H7 (cell line): Measurements from ENCODE around the genes TGM3, NOP56 and SPEF1.

- RAMPAGE, long total RNA: no peak
Measured at GRCh38 chr20:2295719-2296132, at the start of gene TGM3. TSS of gene TGM3 (plus strand) at chr20:2296001.

DNA sequence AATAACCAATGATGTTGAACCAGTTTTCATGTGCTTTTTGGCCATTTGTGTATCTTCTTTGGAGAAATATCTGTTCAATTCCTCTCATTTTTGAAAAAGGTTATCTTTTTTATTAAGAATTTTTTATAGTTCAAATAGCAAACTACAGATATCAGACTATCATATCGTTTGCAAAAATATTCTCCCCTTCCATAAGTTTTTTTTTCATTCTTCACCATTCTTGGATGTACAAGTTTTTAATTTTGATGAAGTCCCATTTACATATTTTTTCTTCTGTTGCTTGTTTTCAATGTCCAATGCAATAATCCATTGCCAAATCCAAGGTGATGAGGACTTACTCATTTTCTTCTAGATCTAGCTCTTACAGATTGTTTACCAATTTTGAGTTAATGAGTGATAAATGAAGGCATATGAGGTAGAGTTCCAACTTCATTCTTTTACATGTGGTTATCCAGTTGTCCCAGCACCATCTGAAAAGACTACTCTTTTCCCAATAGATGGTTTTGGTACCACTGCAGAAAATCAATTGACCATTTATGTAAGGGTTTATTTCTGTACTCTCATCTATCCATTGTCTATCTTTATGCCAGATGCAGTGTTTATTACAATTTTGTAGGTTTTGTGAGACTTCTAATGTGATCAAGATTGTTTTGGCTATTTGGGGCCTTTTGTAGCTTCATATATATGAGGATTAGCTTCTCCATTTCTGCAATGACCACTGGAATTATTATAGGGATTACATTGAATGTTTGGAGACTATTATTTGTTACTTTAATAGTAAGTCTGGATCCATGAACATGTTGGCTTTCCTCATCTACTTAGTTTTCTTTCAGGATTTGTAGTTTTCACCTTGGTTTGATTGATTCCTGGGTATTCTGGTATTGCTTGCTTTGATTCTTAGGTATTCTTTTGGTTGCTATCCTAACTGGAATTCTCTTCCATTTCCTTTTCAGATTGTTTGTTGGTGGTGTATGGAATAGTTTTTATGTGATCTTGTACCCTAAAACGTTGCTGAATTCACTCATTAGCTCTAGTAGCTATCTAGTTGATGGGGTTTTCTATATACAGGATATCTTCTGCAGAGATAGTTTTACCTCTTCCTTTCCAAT is 10.6 kb downstream of the SNRPB start:
- RAMPAGE, long total RNA: no peak

DNA sequence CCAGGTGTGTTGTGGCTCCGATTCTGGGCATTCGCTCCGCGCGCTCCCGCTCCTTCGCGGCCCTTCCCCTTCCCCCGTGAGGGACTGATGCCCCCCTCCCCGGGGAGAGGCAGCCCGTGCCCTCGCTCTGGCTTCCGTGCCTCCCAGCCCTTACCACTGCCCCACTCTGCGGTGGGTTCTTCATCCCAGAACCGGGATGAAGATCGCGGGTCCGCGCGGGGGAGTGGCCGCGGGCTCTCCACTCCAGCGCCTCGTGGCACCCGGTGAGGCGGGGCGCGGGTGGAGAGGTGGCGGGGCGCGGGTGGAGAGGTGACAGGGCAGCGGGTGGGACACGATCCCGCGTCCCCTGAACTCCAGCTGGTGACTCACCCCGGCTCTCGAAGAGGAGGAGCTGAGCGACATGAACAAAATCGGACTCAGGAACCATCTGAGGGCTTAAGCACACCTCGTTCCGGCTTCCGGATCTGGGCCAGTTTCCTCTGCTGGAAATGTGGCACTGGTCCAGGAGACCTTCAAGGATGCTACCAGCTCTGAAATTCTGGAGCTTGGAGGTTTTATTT is 22.5 kb downstream of the TMC2 start:
- RAMPAGE, long total RNA: no peak

DNA sequence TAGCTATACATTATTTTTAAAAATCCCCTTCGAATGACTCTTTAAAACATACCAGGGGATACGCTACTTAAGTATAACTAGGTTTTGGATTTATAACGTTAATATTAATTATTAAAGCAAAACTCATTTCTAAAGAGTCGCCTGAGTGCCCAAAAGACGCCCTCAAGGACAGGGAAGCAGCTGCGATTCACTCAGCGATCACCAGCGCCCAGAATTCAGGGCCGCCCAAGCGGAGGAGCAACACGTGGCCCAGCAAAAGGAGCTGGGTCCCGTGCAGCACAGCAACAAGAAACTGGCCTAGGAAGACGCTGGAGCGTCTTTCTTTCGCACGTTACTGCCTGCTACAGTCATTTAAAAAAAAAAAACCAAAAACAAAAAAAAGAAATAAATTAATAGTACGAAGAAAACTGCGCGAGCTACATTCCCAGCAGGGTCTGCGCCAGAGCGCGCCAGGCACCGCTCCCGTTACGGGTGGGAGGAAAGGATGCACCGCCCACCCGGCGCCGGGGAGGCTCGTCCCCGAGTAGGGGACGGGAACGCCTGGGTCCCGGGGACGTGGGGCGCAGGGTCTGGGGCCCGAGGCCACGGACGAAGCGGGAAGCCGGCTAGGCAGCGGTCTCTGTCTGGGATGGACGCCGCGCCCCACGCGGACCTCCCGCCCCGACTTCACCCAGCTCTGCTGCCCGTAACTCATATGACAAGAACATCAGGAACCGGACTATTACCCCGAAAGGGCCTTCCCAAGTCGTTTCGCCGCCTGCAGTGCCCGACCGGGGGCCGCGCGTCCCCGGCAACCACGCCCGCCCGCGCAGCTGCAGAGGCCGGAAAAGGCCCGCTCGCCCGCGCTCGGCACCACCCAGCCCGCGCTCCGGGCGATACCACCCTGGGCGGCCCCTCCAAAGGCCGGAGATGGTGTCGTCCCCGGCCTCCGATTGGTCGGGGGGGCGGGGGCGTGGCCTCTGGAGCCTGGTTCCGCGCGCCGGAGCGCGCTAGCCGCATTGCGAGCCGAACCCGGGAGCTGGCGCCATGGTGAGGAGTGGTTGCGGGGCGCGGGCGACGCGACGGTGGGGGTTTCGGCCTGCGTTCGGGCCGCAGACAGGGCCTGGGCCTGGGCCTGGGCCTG is at the start of gene NOP56:
NOP56 (plus strand) TSS at position 998 of the 1,123 bp plus-strand sequence.
- RAMPAGE, long total RNA: start-site peak on the minus strand centred at position 811 of the sequence, 45 bp wide, 11 reads; start-site peak on the plus strand centred at position 998 of the sequence, 12 bp wide, 54 reads

DNA sequence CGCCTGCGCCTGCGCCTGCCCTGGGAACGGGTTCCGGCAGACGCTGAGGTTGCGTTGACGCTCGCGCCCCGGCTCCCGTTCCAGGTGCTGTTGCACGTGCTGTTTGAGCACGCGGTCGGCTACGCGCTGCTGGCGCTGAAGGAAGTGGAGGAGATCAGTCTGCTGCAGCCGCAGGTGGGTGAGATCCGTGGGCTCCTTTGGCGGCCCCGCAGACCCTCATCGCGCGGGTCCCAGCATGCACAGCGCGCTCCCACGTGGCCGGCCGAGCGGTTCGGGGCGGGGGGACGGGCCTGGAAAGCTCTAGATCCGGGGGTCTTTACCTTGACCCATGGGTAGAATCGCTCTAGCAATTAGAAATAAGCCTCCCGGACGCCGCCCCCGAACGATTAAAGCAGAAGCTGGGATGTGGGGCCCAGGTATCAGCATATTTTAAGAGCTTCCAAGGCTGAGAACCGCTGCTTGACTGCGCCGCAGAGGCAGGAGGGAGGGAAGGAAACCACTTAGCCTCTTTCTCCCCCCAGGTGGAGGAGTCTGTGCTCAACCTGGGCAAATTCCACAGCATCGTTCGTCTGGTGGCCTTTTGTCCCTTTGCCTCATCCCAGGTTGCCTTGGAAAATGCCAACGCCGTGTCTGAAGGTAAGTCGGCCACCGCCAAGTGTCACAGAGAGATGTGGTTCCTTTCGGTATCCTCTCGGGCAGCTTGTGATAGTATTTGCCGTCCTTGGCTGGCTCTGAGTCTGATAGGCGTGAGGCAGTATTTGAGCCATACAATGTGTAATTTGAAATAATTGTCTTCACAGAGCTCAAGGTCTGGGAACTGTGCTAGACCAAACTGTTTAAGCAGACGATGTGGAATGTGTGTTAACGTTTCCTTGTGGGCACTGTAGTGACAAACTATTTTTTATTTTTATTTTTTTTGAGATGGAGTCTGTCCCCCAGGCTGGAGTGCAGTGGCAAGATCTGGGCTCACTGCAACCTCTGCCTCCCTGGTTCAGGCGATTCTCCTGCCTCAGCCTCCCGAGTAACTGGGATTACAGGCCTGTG is 648 bp downstream of the NOP56 start:
- RAMPAGE, long total RNA: no peak

DNA sequence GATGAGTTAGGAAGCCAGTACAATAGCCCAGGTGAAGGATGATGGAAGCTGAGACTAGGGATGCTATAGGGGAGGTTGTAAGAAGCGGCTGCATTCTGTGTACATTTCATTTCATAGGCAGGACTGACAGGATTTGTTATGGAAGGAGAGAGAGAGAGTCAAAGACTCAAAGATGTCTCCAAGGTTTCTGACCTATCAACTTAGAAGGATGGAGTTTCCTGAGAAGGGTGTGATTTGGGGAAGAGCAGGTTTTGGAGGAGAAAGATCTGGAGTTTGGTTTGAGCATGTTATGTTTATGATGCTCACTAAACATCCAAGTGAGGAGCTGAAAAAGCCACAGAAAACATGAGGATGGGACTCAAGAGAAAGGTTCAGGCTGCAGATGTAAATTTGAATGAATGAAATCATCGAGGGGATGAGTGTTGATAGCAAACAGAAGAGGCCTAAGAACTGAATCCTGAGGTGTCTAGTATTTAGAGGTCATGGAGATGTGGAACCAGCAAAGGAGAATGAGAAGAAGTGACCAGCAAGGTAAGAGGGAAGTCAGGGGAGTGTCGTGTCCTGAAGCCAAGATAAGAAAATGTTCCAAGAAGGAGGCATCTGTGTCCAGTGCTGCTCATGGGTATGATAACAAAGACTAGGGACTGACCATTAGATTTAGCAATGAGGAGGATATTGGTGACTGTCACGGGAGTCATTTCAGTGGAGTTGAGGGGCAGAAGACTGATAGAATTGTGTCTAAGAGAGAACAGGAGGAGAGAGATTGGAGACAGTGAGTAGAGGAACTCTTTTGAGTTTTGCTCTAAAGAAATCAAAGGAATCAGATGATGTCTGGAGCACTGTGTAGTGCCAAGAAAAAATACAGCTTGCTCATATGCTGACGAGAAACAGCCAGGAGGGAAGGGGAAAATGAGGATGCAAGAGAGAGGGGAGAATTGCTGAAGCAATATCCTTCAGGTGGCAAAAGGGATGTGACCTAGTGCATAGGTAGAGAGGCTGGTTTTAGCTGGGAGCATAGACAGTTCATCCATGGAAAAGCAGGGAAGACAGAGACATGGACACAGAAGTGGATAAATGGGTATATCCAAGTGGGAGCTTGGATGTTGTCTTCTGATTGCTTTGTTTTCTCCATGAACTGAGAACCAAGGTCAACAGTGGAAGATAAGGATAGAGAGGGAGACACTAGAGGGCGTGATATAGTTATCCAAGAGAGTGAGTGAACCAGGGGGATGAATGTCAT is 20.1 kb downstream of the EBF4 start:
- RAMPAGE, long total RNA: no peak

- RAMPAGE, long total RNA: no peak
Measured at GRCh38 chr20:2870395-2870824, 2.9 kb upstream of the PTPRA start.

DNA sequence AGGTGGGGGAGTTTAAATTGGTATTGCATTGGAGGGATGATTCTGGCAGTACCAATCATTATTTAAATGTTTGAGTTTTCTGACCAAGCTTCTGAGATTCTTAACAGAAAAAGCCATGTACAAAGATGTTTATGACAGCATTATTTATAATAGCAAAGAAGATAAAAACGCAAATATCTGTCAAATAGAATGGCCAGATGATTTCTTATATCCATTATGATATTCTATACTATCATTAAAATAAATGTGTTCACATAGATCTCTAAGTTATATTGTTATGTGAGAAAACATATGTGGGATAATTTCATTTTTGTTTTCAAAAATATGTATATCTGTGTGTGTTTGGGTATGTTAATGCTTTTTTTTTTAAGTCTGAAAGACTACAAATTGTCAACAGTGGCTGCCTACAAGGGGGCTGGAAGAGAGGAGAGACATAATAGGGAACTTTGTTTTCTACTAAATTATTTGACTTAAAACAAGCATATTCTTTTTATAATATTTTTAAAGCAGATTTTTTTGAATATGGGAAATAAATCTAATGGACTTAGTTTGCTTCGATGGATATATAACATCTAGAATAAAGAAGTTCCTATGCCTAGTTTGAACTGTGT is 46.5 kb upstream of the GNRH2 start:
- RAMPAGE, long total RNA: no peak

DNA sequence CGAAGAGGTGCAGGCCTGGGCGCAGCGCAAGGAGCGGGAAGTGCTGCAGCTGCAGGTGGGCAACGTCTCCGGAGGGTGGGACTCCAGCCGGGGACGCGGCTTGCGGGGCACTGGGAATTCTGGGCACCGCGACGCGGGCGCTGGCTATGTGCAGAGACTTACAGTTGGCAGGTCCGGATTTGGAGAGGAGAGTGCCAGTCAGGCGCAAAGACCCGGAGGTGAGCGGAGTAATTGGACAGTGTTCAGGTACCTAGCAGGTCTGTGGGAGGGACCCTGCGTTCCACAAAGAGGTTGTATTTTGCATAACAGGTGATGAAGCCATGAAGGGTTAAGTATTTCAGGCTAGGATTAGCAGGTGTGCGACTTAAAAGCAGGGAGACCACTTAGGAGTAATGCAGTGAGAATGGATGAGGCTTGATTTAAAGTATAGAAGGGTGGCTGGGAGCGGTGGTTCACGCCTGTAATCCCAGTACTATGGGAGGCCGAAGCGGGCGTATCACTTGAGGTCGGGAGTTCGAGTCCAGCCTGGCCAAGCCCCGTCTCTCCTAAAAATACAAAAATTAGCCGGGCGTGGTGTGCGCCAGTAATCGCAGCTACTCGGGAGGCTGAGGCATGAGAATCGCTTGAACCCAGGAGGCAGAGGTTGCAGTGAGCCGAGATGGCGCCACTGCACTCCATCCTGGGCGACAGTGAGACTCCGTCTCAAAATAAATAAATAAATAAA is 993 bp downstream of the MRPS26 start:
- RAMPAGE, long total RNA: no peak

DNA sequence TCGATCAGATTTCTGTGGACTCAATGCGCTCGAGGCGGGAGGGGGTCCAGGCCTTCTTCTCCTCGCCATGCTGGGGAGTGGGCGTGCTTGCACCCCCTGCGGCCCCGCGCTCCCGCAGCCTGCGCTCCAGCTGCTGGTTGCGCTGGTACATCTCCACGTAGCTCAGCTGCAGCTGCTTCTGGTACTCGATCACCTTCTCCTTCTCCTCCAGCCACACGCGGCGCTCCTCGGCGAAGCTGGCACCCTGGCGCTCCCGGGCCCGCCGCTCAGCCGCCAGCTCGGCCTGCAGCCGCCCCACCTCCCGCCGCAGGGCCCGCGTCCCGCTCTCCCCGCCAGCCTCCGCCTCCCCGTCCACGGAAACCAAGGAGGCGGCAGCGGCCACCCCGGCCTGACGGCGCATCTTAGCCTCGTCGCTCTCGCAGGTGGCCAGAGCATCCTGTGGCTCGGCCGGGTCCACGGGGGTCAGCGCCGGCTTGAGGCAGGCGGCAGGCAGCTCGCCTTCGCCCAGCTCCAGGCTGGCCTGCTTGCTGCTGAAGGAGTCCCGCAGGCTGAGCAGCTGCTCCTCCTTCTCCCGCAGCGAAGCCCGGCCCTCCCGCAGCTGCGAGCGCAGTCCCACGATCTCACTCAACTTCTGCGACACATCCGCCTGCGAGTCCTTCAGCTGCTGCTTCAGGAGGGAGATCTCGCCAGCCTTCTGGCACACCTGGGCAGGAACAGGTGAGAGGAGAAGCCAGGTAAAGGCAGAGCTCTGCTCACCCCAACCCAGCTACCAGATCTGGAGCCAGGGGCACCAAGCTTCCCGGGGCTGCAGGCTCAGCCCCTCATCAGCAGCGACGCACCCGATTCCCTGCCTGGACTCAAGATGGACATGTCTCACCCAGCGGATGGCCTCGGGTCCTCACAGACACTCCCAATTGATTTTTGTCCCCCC is 5.0 kb upstream of the FASTKD5 start:
- RAMPAGE, long total RNA: no peak

DNA sequence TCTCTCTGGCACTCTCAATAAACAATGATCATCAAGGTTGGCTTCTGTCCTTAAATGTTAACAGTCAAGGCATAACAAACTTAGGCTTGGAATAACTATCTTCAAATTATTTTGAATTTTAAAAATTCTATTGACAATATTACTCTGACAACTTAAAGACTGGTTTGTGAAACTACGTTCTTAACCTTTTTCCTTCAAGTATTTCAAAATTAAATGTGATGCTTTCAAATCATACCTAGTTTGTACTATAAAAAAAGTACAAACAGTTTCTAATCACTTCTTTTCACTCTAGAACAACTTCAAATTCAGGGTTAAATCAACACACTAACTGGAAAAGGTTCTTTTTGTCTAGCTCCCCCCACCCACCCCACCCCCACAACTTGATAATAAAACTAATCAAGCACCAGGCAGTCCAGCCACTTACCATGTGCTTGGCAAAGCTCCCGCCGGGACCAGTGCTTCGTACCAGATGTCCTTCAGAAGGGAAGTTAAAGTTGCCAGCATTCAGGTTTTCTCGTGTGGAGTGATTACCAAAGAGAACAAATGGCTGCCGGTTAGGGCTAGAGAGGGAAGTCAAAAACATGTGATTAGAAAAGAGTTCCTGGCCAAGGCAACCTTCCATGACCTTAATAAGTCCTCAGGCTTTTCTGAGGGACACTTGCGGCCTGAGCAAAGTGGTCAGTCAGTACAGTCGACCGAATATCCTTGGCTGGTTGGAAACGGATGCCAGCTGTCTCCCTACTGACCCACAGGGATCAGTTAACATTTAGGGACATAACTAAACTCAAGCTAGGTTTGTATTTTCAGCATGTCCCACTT is 67.2 kb downstream of the DNAAF9 start:
- RAMPAGE, long total RNA: no peak

GRCh38 chr20:3649710-3650165 is 13.5 kb downstream of the GFRA4 start:
- RAMPAGE, long total RNA: no peak

GRCh38 chr20:3688903-3690185 is 7.5 kb upstream of the ADAM33 start:
- RAMPAGE, long total RNA: no peak

DNA sequence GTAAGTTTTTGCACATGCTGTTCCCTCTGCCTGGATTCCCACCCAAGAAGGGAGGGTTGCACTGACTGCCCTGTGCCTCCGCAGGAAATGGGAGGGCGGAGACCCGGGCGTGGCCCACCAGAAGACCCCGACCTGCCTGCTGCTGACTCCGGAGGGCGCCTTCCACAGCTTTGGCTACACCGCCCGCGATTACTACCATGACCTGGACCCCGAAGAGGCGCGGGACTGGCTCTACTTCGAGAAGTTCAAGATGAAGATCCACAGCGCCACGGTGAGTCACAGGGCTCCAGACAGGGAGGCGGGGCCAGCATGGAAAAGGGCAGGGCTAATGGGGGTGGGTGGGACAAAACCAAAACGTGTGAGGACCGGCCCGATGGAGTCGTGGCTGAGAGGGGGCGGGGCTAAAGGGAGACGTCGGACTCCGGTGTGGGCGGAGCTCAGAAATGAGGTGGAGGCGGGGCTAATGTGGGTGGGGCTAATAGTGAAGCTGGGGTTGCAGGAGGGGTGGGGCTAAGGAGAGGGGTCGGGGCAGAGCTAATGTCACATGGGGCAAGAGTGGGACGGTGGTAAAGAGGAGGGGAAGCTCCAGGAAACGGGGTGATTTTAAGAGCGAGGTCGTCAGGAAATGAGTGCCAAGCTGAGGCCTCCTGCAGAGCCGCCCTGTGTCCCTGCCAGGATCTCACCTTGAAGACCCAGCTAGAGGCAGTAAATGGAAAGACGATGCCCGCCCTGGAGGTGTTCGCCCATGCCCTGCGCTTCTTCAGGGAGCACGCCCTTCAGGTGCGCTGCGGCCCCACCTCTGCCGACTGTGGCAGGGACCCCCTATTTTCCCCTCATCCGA is 12.6 kb downstream of the HSPA12B start:
- RAMPAGE, long total RNA: no peak

- RAMPAGE, long total RNA: no peak
Measured at GRCh38 chr20:3753283-3753655, 14.3 kb downstream of the ADISSP start.

DNA sequence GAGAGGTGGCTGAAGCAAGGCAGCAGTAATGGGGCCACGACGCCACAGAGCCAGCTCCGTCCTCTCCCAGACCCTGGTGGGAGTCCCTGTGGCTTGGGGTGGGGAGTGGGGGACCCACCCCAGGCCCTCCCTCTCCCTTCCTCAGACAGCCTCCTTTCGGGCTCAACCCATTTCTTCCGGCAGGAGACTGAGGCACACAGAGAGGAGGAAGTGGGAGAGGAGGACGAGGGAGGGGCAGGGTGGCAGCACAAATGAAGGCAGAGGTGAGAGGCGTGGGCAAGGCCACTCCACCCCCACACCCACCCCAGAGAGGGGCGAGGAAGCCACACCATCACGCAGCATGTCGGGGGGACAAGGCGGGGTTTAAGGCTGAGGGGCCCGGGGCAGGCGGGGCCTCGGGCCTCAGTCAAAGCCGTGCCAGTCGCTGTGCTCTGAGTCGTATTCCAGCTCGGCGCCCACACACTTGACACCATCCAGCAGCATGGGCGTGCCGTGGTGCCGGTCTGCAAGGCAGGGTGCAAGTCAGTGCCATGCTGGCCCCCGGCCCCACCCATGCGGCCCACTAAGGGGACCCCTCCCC is 13.8 kb downstream of the ADISSP start:
- RAMPAGE, long total RNA: no peak

DNA sequence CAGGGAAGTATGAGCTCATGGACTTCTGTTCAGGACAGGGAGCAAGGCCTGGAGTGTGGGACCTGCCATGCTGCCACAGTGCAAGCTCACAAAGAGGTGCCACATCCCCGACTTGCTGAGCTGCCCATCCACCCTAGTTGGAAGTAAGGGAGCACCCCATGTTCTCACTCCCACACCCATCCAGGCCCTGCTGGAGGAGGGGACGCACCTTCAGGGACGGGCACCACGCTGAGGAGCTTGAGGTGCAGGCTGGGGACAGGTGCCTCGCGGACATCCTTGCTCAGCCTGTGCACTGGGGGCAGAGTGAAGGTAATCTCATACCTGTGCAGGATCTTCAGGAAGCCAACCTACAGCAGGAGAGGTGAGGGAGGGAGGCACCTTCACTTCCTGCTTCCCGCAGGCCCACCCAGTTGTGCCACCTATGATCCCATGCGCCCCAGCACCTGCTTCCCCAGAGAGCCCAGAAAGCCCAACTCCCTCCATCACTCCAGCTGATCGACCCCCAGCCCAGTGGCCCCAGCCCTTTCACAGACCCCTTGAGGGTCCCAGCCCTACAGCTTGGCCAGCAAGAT is 12.2 kb downstream of the ADISSP start:
- RAMPAGE, long total RNA: no peak

GRCh38 chr20:3758533-3759031 is 9.0 kb downstream of the ADISSP start:
- RAMPAGE, long total RNA: no peak

DNA sequence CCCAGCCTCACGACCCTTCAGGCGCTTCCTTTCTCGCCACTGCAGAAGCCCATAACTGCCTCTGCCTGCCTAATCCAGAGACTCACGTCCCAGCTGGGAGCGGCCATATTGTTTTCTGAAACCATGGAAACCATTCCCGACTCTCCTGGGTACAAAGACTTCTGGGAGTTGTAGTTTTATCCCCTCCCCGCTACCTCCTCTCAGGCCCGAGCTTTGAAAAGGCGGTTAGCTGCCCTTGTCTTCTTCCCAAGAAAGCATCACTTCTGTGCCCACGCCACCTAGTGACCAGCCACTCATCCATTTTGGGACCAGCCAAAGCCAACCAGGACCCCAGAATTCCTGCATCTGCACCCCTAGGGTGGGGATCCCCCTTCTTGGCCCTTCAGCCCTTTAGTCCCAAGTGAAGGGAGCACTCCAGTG is at the start of gene SPEF1:
SPEF1 (minus strand) TSS at position 117 of the 420 bp plus-strand sequence.
- RAMPAGE, long total RNA: no peak

GRCh38 chr20:3795441-3796011 is 584 bp upstream of the CDC25B start:
- RAMPAGE, long total RNA: no peak